Thoracic aorta endothelial cell (primary cell): ENCODE measurements around a stretch of chr1.

DNA sequence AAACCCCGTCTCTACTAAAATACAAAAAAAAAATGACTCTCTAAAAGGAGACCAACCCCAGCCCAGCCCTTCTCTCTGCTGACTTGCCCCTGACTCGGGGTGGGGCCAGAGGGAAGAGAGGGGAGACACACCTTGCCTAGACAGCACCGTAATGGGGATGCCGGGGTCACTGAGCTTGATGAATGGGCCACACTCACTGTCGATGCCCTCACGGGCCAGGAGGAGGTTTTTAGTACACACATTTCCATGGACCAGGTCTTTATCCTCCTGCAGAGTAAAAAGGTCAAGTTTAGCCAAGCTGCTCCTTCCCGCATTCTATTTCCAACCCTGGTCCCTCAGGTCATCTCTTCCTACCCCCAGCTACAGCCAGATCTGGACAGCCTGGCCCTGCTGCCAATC is 99.7 kb downstream of the RAVER2 start:
- CAGE, long polyA plus RNA, result no peak

DNA sequence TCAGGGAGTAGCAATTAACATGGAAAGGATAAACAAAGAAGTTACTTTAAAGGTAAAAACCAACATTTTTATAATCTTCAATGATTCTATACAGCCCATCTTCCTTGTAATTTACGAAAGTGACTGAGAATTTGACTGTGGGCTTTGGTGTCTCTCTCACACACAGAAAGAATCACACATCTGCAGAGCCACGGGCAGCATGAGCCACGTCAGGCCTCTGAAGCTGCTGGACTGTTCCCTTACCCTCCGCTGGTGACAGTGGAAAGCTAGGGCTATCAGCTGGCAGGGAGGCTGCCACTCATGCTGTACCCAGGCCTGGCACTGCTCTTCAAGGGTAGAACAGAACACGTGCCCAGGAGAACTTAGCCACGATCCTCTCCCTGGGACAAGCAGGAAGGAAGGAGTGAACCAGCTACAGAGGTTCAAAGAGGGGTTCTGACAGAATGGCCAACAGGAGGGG is 90.8 kb downstream of the JAK1 start:
- CAGE, long polyA plus RNA, result no peak

DNA sequence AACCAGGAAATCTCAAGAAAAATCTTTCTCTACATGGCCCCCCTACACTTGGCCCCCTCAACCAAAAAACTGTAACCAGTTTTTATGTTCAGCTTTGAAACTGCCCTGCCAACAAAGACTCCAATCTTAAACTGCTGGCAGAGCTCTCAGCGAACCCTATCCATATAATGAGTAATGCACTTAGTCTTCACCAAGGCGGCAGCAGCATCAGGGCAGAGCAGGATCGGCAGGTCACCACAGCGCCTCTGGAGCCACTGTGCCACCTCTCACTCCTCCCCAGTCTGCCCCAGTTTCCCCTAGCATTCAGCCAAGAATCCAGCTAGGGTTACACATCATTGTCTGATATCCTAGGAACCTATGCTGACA is 71.6 kb downstream of the JAK1 start:
- CAGE, long polyA plus RNA, result no peak

- CAGE, long polyA plus RNA, result no peak
Observed at GRCh38 chr1:64900609-64901193, 65.6 kb downstream of the JAK1 start.

DNA sequence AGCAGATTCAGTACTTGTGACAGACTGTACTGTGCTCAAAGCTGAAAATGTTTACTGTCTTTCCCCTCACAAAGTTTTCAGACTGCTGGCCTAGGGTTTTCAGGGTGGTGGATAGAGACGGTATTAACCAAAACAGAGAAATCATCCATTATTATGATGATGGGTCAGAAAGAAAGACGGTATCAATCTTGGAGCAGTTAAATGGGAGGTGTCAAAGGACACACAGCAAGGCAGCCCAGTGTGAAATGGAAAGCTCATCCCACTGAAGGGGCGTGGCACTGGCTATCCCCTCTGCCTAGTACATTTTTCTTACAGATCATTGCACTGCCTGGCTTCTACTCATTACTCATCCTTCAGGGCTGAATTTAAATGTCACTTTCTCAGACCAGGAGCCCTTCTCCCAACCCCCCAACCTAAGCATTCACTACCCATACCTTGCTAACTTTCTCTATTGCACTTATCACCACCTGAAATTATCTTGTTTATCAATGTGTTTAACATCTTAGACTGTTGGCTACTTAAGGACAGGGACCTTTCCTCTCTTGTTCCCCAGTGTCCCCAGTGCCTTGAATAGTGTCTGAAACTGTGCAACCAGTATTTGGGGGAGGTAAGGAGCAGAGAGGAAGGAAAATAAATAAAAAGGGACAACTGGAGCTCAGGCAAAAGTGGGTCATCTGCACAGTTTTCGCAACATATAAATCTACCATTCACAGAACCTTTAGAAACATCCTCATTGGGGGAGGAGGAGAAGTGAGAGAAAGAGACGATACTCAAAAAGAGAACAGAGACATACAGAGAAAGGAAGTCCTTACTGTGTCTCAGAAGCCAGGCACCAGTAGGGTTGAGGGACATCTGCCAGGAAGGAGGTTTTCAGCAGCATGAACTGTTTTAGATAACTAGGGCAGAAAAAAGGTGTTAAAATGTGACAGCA is 10.0 kb downstream of the JAK1 start:
- CAGE, long polyA plus RNA, result no peak

- CAGE, long polyA plus RNA, result no peak
Observed at GRCh38 chr1:65069239-65069670, 78.7 kb upstream of the AK4 start.

GRCh38 chr1:65141274-65141896 is 6.6 kb upstream of the AK4 start:
- CAGE, long polyA plus RNA, result no peak

- CAGE, long polyA plus RNA, result no peak
Observed at GRCh38 chr1:65146937-65147261, 1.1 kb upstream of the AK4 start.

DNA sequence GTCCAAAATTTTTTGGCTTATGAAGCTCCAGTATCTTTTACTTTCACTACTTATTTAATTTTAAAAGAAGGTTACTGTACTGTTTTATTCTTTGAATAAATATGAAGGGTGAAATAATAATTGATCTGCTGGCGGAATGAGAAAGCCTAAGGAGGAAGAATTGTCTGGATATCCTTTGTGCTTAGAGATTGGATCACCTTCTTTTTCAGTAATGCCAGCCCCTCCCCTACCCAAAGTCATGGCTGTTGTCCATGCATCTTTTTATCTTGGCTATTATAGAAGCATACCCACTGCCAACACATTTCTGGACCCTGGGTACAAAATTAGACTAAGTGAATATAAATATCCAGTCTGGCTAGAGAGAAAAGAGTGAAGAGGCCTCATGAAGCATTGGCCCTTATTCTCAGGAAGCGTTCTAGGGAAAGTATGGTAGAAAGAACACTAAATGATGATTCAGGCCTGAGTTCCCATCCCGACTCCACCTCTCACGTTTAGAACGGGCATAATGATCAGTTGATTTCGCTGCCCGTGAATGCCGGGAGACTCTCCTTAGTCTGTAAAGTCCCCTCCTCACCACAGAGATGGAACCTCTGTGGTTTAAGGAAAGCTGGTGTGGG is 28.1 kb downstream of the AK4 start:
- CAGE, long polyA plus RNA, result no peak

GRCh38 chr1:65254744-65255831 is 54.3 kb upstream of the DNAJC6 start:
- CAGE, long polyA plus RNA, result no peak

GRCh38 chr1:65255832-65256149 is 53.6 kb upstream of the DNAJC6 start:
- CAGE, long polyA plus RNA, result no peak

- CAGE, long polyA plus RNA, result no peak
Observed at GRCh38 chr1:65309797-65310512, 612 bp downstream of the DNAJC6 start.

GRCh38 chr1:65432441-65432908 is 12.0 kb downstream of the LEPR start:
- CAGE, long polyA plus RNA, result no peak

- CAGE, long polyA plus RNA, result no peak
Observed at GRCh38 chr1:65527526-65528281, 107.2 kb downstream of the LEPR start.

GRCh38 chr1:66169315-66169983 is 364.5 kb upstream of the SGIP1 start:
- CAGE, long polyA plus RNA, result no peak

GRCh38 chr1:66247510-66247871 is 286.5 kb upstream of the SGIP1 start:
- CAGE, long polyA plus RNA, result no peak

GRCh38 chr1:66267529-66268221 is 266.3 kb upstream of the SGIP1 start:
- CAGE, long polyA plus RNA, result no peak

DNA sequence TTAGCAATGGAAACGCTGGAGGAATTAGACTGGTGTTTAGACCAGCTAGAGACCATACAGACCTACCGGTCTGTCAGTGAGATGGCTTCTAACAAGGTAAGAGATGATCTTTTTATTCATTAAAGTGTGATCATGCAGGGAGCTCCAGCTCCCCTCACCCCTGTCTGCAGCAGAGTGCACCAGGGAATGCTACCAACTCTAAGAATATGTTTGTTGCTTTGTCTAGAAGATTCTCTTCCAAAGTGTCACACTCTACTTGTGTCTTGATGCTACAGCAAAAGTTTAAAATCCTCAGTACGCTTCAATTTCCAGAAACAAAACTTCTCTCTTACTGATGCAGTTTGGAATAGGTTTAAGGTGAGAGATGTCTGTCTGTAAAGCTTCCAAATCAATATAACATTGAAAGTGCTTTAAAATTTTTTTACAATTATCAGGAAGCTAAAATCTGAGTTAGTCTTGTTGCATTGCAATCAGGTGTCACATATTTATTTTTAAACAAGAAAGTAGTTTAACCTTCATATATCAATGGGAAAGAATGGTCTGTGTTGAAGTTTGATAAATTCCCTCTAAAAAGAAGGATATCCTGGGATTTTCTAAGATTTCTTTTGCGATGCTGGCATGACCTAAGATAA is 201.3 kb upstream of the SGIP1 start:
- CAGE, long polyA plus RNA, result no peak

DNA sequence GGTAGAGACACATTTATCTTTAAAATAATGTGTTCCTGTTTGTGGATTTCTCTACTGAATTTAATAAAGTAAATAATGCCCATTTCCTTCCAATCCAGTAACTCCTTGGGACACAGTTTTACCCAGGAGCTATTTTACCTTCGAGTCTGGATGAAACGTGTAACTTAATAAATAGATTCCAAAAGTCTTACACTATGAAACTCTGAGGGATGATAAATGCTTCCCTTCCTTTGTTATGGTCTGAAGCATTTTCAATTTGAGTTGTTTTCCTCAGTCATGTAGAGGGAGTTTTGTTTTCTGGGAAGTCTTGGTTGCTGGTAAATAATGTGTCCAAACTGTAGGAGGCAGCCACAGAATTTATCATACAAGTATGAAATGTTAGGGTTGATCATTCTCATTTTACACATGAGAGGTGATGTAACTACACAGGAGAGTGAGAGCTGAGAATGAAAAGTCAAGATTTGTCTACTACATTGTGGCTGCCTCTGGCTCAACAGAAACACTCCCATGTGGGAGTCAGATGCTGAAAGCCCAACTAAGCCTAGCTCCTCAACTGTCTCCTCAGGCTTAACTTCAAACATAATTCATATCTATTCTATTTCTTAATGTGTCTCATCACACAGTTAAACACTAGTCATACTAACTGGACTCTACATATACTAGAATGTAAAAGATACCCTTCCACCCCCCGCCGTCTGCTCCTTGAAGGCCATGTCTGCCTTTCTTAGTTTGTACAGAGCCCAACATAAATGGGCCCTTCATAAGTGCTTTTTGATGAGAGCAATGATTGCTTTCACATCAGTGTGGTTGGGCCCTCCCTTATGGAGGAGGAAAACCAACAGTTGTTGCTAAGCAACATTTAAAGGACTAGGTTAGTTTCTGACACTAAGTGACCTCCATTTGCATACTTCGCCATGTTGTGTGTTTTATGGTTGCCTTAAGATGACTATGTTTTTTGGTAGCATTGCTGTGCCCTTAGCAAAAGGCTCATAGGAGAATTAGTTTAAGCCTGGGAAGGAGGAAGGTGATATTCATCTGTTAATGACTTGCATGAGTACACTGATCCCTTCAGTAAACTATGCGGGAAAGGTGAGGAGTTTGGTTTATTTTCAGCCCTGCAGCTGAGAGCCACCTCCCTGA is 182.3 kb upstream of the SGIP1 start:
- CAGE, long polyA plus RNA, result no peak

- CAGE, long polyA plus RNA, result no peak
Observed at GRCh38 chr1:66371279-66372051, 162.5 kb upstream of the SGIP1 start.